ENCODE data around the genes ESRRG, GPATCH2, RRP15, LYPLAL1 and HLX.

- PRO-cap: no peak
These were observed 75.2 kb downstream of the SMYD2 start for GRCh38 chr1:214355839-214356782.

DNA sequence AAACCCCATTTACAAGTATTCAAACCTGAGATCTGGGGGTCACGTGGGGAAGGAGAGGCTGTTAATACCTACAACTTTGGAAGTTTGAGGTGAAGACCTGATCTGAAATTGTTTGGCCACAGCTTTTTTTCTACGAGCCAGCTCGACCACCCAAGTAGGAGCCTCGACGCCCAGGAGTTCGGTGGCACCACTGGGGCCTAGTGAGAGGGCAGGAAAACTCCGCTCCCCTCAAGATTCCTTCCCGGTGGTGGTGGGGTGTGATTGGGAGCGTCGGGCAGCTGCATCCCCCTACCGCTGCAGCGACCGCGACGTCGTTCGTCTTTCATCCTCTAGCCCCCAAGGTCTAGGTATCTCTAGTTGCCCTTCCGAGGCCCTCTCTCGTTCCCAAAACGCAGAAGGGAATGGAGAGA lies 903 bp downstream of the PTPN14 start:
- PRO-cap: no peak

DNA sequence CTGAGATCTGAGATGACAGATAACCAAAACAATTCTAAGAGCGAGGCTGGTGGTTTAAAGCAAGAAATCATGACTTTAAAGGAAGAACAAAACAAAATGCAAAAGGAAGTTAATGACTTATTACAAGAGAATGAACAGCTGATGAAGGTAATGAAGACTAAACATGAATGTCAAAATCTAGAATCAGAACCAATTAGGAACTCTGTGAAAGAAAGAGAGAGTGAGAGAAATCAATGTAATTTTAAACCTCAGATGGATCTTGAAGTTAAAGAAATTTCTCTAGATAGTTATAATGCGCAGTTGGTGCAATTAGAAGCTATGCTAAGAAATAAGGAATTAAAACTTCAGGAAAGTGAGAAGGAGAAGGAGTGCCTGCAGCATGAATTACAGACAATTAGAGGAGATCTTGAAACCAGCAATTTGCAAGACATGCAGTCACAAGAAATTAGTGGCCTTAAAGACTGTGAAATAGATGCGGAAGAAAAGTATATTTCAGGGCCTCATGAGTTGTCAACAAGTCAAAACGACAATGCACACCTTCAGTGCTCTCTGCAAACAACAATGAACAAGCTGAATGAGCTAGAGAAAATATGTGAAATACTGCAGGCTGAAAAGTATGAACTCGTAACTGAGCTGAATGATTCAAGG lies 38.8 kb downstream of the CENPF start:
- PRO-cap: no peak

- PRO-cap: no peak
These were observed 172.8 kb upstream of the KCTD3 start for GRCh38 chr1:215394179-215394913.

GRCh38 chr1:215570207-215570754 lies 3.2 kb downstream of the KCTD3 start:
- PRO-cap: no peak

DNA sequence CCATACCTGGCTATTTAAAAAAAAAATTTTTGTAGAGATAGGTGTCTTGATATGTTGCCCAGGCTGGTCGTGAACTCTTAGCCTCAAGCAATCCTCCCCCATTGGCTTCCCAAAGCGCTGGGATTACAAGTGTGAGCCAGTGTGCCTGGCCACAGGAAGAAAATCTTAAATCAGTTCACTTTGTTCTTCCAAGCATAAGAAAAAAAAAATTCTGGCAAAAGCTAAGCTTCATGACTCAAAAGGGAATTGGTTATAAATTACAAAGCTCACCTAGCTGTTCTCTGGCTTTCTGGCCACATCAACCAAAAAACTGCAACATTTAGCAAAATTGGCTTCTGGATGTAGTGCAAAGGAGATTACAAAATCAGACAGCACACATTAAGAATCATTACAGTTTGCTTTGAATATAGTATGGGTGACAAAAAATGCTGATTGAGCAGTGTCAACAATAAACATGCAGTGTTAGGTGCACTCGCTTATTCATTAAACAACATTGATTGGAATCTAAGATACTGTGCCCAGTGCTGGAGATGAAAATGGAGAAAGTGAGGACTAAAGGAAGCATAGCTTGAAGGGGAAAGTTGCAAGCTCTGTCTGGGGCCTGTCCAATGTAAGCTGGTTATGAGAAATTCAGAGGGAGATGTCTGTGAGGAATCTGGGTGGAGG lies 76.7 kb downstream of the KCTD3 start:
- PRO-cap: no peak

- PRO-cap: no peak
These were observed 97.4 kb downstream of the ESRRG start for GRCh38 chr1:216625880-216626264.

DNA sequence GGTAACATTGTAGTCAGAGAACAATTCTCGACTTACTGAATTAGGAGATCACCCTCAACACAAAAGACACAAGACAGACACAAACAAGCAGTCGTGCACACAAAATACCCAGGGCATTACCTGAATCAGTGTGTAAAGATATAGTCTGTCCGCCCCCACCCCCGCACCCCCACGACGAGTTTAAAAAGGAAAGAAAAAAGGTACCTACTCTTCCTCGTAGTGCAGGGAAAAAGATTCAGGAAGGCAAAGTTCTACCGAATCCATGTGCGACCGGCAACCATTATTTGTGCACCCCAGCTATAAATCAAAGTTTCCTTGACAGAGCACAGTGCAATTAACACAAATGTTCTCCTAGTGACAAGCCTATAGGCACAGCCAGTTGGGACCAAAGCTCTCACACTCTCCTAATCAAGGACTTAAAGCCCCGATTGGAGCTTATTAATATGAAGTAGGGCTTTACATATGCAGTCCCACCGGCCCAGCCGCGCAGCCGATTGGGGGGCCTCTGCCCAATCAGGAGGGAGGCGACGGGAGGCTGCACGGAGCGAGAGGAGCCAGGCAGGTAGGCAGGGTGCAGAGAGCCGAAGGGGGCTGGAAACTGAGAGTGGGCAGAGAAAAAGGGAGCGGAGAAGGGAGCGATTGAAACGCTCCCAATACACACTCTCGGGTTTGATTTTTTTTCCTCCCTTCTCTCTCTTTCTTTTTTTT lies at the start of gene ESRRG:
TSS of gene ESRRG (minus strand) at position 394 of the 708 bp plus-strand sequence.
- PRO-cap: no peak

GRCh38 chr1:217078066-217078879 lies 355.0 kb upstream of the ESRRG start:
- PRO-cap: no peak

GRCh38 chr1:217089396-217090157 lies 366.3 kb upstream of the ESRRG start:
- PRO-cap: unidirectional peak, plus-strand start at chr1:217089951

DNA sequence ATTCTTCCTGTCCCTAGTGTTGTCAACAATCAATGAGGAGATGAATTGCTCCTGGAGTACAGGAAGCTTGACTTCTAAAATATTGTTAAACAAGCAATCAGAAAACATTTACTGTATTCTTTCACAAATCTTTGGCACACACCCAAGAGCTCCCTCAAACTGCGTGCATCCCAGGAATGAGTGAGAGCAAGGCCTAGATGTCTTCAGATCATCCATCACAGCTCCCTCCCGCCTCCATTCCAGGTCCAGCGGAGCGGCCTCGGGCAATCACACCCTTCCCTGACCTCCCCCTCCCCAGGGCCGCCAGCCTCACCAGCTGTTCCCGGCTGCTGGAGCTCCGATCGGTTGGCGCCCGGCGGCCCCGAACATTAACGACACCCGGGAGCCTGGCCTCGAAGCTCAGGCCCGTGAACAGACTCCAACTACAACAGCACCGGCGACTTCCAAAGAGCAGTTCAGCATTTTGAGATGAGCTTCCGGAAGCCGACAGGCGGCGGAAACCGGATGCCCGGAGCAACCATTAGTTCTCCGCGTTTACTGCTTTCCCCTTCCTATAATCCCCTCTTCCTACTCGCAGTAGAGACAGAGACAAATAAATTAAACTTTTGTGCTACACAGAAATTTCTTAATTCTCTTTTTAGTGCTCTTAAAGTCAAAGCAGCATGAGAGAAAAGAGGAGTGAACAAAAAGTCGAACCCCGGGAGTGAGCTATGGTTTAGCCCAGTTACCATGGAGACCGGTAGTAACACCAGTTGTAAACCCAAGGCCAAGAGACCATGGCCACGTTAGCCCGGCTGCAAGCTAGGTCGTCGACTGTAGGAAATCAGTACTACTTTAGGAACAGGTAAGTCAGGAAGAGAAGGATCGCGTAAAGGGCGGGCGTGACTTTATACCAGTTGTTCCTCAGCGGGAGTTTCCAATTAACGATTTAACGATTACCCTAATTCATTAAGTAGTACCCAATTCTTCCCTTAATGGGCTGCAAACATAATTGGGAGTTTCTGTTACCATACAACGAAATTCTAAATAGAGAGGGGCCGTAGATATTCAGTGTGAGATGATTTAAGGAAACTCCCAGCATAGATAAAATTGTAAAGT lies at the start of gene GPATCH2:
TSS of gene GPATCH2 (minus strand) at position 488 of the 1,098 bp plus-strand sequence.
- PRO-cap: bidirectional peak, plus-strand start at position 777 of the sequence, minus-strand start at position 465 of the sequence

DNA sequence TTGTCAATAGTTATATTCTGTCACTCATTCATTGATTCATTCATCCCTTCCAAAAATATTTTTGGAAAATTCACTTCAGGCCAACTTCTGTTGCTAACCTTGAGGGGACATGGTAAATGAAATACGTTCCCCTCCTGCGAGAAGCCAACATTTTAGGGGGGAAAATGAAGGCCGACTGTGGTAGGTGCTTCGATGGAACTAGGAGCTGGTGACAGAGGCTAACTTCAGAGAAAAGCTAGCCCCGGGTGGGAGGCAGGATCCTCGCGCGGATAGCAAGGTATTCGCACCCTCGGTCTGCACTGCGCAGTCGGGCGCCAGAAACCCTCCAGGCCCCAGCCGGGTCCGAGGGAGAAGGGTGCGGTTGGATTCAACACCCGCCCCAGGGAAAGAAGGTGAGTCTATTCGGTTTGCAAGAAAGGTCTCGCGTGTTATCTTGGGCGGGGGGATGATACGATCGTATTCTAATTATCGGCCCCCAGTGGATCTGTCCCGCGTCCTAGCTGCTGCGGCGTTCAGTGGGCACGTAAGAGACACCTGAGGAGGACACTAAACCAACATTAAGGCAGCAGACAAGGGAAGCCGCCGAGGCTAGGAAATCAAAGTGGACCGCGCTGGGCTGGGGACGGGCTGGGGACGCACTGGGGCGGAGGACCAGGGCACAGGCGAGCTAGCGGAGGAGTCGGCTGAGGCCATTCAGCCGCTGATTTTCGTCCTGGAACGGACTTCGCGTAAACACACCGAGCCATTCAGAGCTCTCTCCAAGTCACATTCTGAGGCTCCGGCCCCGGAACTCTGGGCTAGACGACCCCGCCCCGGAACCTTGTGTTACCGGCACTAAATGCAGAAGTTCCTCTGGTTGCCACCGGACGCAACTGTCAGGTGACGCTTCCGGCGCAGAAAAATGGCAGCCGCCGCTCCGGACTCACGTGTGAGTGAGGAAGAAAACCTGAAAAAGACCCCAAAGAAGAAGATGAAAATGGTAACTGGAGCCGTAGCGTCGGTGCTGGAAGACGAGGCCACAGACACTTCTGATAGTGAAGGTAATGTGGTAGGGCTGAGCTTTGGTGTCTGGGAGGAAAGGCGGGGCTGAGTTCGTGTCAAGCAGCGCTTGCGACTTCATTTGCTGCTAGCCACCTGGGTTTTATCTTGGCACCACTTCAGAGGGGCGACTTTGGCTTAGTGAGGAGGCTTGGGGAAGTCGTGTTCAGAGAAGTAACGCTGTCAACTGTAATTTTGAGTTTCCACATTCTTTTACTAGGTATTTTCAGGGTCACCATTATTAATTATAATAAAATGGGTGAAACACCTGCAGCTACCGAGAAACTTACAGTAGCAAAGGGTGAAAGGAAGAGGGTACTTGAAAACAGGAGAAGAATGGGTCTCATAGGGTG lies at the start of gene RRP15:
TSS of gene RRP15 (plus strand) at position 878 of the 1,391 bp plus-strand sequence.
- PRO-cap: bidirectional peak, plus-strand start at position 878 of the sequence, minus-strand start at position 772 of the sequence

DNA sequence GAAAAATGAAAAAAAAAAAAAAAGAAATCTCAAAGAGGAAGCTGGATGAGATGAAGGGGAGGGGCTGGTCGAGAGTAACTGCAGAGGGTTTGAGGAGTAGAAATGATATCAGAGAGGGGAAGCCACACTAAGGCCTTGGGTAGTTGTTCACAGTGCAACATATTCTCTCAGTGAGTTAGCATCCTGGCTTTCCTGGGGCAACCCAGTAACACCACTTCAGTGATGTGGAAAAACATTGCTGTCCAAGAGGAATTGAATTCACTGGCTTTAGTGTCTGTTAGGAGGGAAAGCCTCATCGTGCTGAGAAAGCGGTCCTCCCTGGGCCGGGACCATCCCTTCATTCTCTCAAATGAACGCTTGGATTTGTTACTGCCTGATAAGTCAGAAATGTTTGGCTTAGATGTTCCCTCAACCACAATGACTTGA lies 12.1 kb downstream of the TGFB2 start:
- PRO-cap: no peak

DNA sequence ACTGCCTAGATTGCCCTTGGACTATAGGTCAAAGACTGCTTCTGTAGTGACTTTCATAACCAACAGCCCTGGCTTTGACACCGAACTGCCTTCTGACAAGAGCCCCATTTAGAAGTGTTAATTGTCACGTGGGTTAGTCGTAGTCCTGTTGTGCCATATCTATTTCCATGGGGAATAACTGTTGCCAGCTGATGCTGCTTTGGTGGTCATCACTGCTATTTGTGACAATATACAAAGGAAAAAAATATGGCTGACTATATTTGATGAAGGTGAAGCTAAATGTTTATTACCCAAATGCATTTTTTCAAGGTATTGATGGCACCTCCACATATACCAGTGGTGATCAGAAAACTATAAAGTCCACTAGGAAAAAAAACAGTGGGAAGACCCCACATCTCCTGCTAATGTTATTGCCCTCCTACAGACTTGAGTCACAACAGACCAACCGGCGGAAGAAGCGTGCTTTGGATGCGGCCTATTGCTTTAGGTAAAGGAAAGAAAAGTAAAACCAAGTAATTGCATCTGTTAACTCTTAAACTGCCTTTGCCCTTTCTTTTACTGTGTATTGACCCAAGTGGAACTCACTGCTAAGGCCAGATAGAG lies 90.6 kb downstream of the TGFB2 start:
- PRO-cap: no peak

DNA sequence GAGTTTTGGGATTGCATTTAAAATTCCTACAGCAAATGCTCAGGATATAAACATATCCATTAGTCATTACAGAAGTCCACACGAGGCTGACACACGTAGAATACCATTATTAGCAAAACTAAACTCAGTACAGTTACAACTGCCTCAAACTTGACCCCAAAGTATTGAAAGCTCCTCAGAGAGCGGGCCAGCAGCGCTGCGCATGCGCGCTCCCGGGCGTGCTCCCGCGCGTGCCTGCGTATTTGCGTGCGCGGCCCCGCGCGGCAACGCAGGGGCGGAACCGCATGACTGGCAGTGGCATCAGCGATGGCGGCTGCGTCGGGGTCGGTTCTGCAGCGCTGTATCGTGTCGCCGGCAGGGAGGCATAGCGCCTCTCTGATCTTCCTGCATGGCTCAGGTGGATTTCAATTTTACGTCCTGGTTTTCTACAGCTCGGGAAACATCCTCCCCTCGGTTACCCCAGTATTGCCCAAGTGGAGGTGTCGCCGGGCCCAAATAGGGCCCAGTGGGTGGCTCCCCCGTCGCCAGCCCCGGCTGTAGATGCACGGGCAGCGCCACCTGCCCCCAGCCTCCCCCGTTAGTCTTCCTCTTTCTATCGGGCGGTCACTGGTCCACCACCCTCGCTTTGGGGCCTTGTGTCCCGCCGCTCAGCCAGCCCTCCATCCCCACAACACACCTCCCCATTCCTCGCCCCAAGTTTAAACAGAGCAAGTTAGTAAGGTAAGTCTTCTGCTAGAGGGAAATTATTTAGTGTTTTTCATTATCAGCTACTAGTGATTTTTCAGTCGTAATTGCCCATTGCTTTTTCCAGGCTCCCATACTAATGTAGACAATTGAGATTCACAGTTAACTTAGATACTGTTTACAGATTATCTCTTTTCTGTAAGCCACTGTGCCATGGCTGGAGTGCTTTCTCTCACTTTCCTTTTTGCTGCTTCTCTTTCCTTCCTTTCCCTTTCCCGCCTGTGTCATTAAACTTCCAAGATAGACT lies at the start of gene LYPLAL1:
TSS of gene LYPLAL1 (plus strand) at position 294 of the 991 bp plus-strand sequence.
- PRO-cap: bidirectional peak, plus-strand start at position 306 of the sequence, minus-strand start at position 163 of the sequence; unidirectional peak, plus-strand start at position 595 of the sequence

DNA sequence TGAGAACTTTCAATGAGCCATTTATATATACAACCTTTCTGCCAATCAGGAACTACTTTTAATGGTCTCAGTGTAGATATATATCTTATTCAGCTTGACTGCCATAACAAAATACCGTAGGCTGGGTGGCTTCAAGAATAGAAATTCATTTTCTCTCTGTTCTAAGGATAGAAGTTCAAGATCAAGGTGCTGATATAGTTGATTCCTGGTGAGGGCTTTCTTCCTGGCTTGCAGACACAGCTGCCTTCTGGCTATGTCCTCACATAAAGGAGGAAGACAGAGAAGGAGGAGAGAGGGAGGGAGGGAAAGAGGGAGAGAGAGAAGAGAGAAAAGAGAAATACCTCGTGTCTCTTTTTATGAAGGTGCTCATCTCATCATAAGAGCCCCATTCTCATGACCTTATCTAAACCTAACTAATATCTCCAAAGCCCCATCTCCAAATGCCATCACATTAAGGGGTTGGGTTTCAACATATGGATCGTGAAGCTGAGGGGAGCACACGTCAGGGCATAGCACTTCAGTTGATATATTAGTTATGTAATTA lies 209.0 kb downstream of the ZC3H11B start:
- PRO-cap: no peak

GRCh38 chr1:220528515-220529495 lies 869 bp downstream of the MARK1 start:
- PRO-cap: bidirectional peak, plus-strand start at chr1:220528600, minus-strand start at chr1:220528590

GRCh38 chr1:220651715-220652324 lies 38.3 kb upstream of the C1orf115 start:
- PRO-cap: no peak

DNA sequence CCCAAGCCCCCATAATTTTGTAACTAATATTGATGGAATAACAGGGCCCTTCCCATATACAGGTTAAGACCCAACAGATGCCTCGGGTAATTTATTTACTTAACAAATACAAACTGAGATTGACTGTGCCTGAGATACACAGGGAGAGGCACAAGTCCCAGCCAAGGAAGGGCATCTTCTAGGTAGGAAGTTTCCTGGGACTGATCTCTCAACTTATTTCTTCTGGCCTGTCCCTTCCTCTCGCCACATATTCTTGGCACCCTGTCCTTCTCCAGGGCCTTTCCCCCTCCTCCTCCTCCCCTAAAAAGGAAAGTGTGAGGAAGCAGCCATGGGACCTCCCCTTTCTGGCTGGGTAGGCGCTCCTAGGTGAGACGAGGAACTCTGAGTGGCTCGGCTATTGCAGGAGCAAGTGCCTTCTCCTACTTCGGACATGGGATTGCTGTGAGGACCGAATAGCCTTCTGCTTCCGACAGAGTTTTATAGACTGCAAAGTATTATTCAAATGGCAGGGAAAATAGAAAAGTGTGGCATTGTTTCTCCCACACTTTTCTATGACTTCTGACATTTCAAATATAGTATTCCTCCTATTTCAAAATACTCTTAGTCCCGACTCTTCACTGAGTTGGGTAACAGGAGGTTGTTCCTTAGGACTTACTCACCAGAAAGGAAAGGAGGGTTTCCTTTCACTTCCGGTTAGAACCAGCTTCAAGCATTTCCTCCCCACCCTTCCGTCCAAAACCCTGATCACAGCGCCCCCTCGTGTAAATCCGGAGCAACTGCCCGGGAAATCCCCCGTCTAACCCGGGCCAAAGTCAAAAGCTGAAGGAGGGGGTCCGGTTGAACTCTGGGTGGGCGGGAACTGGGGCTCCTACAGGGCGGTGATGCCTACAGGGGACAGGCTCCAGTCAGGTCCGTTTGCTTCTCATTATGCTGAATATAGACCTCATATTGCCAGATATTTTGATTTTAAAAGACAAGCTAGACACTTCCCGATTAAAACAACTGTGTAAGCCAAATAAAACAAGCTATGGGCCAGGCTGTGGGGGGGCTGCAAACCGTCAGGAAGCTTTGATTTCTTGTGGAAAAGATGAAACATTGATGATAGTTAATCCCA lies 15.3 kb upstream of the MTARC2 start:
- PRO-cap: no peak

- PRO-cap: bidirectional peak, plus-strand start at chr1:220879401, minus-strand start at chr1:220879201; bidirectional peak, plus-strand start at chr1:220879725, minus-strand start at chr1:220879605; bidirectional peak, plus-strand start at chr1:220880074, minus-strand start at chr1:220879974; unidirectional peak, minus-strand start at chr1:220880236
These were observed at the start of gene HLX for GRCh38 chr1:220879270-220880416. TSS of gene HLX (plus strand) at chr1:220879443.